ENCODE data around the gene ASB5.

- PRO-cap, result no peak
Observed at GRCh38 chr4:169096192-169096892, 86.3 kb upstream of the CBR4 start.

- PRO-cap, result no peak
Observed at GRCh38 chr4:169124554-169125136, 114.6 kb upstream of the CBR4 start.

DNA sequence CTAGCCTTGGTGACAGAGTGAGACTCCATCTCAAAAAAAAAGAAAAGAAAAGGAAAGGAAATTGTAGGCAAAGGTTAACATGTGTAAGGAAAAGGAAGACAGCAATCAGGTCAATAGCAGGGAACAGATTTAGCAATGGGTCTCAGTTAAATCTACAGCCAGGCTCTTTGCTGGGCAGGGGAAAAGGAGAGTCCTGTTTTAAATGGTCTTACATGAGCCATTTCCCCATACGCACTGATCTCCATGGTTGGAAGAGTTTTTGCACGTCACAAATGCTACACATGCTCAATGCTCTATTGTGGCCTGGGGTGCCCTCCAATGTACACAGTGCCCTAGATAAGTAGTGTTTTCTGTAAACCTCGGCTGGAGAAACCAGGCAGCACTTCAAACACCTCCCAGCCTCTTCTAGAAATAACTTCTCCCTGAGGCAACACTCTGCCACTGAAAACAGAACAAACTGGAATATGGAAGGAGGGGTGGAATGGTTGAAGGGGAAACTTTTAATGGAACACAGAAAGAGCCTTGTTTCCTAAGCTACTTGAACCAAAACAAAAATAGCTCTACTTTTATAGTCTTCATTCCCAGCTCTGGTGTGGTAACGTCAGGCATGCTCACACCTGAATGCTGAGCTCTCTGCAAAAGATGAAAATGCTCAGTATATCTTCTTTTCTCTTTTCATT is 123.8 kb upstream of the CBR4 start:
- PRO-cap, result no peak

- PRO-cap, result no peak
Observed at GRCh38 chr4:169220382-169220769, 50.4 kb downstream of the SH3RF1 start.

GRCh38 chr4:169225338-169226008 is 45.3 kb downstream of the SH3RF1 start:
- PRO-cap, result no peak

- PRO-cap, result no peak
Observed at GRCh38 chr4:169251362-169251929, 19.3 kb downstream of the SH3RF1 start.

DNA sequence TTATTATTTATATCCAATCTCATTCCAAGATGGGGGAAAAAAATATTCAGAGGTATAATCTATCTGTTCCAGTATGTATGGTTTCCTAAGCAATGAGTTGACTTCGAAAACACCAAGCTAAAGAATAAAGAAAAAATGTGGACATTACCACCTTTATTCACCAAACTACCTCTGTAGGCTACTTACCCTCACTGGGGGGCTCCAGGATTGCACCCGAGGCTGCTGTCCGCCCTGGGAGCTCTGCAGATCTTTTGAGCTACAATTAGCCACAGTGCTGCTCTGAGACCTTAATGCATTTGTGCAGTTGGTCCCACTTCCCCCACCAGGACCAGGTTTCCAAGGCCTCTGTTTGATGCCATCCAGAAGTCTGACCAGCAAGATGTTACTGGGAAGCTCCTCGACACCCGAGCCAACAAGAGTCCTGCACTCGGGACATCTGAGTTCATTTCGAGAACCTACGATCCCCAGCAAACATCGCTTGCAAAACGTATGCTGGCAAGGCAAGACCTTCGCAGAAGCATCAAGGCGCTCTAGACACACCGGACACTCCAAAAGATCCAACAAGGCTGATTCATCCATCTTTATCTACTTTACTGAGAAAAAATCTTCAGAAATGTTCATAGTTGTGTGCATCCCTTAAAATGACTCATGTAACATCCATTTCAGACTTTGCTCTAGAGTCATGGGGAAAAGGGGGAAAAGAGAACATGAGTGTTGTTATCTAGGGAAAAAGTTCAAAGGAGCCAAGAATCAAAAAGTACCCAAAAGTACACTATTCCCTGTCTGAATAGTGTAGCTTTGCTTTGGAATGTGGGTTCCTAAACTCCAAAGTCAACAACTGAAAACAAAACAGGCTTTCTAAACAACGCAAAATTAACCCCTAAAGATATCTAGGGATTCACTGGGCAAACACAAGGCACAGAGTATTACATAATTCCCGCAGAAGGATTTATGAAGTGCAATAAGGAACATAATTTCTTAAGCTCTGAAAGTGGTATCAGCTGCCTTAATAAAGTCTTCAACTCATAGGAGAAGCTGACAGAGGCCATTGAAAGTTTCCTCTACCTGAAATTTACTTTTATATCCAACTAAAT is 1.8 kb downstream of the SH3RF1 start:
- PRO-cap, result no peak

GRCh38 chr4:169659276-169659762 is 38.9 kb downstream of the CLCN3 start:
- PRO-cap, result no peak

DNA sequence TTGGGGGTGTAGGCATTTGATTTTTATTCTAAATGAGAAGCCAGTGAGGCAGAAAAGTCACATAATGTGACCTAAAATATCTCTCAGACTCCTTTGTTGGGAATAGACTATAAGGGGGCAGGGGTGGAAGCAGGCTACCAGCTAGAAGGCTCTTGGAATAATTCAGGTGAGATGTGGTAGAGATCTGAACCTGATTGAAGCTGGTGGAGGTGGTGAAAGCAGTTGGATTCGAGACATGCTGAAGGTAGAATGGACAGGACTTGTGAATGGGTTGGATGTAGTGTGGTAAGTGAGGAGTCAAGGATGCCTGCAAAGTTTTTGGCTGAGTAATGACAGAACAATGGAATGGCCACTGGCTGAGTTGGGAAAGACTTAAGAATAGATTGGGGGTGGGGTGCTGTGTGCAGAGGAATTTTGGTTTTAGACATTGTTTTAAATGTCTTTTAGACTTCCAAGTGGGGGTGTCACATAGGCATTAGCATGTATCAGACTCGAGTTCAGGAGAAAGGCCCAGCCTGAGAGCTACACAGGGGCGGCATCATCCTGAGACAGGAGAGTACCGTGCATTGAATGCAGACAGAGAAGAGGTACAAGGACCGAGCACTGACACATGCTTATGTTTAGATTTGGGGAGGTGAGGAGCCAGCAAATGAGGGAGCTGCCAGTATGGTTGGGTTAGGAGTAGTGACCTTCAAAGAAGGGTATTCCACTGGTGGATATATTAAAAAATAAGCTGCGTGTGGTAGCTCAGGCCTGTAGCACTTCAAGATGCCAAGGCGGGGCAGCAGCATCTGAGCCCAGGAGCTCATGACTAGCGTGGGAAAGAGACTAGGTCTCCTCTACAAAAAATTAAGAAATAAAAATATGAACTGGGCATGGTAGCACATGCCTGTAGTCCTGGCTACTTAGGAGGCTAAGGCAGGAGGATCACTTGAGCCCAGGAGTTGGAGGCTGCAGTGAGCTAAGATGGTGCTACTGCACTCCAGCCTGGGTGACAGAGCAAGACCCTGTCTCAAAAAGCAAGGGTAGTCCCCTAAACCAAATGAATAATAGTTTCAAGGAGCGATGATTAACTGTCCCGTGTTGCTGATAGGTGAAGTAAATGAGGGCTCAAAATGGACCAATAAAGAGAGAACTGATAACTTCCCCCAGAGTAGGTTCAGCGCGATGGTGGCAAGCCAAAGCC is 33.2 kb downstream of the HPF1 start:
- PRO-cap, result no peak

- PRO-cap, result no peak
Observed at GRCh38 chr4:169915560-169915991, 110.6 kb downstream of the MFAP3L start.

DNA sequence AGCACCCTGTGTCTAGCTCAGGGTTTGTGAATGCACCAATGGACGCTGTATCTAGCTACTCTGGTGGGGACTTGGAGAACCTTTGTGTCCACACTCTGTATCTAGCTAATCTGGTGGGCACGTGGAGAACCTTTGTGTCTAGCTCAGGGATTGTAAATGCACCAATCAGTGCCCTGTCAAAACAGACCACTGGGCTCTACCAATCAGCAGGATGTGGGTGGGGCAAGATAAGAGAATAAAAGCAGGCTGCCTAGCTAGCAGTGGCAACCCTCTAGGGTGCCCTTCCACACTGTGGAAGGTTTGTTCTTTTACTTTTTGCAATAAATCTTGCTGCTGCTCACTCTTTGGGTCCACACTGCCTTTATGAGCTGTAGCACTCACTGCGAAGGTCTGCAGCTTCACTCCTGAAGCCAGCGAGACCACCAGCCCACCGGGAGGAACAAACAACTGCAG is 514.3 kb upstream of the GALNTL6 start:
- PRO-cap, result no peak

DNA sequence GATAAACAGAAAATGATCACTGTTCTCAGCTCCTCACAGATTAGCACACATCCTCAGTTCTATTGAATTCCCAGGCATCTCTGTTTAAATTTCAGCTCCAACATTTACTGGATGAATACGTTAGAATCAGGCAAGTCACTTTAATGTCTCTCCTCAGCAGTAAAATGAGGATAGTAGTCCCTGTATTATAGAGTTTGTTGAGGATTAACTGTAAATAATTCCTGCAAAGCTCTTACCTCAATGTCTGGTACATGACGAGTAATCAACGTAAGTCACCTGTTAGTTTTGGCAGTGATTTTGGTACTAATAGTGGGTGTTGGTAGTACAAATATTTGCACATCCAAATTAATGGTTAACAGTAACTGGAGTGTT is 189.8 kb upstream of the GALNT7 start:
- PRO-cap, result no peak

- PRO-cap, result no peak
Observed at GRCh38 chr4:173533022-173533657, 3.1 kb upstream of the HAND2 start.

DNA sequence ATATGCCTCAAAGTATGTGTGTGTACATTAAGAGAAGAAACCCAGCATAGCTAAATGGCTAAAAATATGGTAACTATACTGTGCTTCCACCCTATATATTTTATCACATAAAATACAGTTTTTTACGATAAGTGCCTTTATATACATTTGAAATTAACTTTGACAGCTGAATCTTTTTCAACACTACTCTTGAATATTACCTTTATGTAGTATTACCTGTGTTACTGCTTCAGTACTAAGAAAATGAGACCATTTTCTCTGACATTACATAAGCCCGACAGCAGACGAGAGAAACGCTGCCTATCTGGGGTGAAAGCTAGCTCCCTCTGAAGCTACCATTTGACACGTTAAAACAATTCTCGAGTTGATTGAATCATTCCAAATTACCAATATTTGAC is 984 bp downstream of the GPM6A start:
- PRO-cap, result no peak

- PRO-cap, result no peak
Observed at GRCh38 chr4:176268855-176269490, at the start of gene ASB5. Gene ASB5, minus strand, starts transcription at chr4:176269222.

GRCh38 chr4:176319603-176319794 is 267 bp upstream of the SPCS3 start:
- PRO-cap, result bidirectional peak, plus-strand start at chr4:176319986, minus-strand start at chr4:176319723

GRCh38 chr4:176330923-176331459 is 11.2 kb downstream of the SPCS3 start:
- PRO-cap, result no peak

DNA sequence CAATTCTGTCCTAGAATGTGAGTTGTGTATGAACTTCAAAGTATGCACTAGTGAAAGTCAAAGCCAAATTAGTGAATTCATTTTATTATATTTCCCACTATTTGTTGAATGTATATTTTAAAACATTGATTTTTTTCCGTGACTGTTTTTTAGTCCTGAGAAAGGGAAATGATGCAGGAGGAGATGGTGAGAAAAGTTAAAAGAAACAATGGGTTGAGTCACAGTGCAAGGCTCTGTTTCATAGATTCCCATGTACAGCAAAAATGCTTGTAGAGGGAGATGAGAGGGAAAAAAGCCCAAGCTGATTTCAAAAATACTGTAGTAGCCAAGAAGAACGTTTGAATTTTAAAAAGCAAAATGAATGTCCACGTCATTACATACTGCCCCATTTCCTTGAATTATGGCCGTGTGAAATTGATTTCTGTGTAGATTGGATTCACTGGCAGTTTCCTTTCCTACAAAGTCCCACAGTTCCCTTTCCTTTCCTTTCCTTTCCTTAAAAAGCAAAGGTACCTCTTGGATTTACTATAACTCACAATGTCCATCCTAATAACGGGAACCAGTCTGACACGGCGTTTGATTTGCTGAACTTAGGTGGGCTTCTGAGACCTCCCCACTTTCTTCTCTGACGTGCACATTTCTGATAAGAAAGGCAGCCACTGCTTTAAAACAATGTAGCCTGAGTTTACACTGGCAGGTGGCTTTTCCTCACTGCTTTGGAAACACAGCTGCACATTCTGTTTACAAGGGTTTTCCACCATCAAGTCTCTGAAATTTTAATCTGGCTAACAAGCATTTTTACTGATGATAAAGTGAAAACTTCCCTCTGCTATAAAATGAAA is 63.7 kb downstream of the SPCS3 start:
- PRO-cap, result no peak

- PRO-cap, result no peak
Observed at GRCh38 chr4:178532074-178532510, 1089.9 kb upstream of the AGA start.

DNA sequence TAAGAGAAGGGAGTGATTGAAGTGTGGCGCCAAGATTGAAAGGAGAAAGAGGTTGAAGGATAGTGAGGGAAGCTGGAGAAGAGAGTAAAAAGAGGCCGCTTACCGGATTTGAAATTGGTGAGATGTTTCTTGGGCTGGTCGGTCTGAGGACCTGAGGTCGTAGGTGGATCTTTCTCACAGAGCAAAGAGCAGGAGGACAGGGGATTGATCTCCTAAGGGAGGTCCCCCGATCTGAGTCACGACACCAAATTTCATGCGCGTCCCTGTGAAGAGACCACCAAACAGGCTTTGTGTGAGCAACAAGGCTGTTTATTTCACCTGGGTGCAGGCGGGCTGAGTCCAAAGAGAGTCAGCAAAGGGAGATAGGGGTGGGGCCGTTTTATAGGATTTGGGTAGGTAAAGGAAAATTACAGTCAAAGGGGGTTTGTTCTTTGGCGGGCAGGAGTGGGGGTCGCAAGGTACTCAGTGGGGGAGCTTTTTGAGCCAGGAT is 1727.7 kb upstream of the AGA start:
- PRO-cap, result no peak